MCF 10A (cell line): Measurements from ENCODE around the genes SLC25A3 and ACTR6.

DNA sequence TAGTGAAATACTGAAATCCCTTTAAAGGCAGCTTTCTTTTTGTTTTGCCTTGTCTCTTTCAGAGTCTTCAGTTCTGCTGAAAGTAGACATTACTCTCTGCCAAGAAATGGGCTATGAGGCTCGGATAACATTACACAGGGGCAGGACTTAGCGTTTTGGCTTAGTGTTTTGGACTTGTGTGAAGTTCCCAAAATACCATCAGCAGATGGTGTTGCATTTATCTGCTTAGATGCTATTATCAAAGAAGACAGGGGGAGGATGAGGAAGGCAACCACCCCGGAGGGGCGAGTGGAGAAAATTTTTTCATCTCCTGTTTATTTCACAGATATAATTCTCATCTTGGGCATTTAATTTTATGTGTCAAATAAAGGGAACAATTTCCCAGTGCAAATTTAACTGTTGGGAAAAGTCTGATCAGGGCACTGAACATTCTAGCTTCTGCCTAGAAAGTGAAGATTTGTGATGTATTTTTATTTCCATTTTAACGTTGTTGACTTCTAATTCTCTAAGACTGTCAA lies 88.2 kb upstream of the METAP2 start:
- PRO-cap = bidirectional peak, plus-strand start outside the sequence, minus-strand start at position 510 of the sequence
- RRBS = no CpG with 5 or more reads among the region's 5 CpGs

DNA sequence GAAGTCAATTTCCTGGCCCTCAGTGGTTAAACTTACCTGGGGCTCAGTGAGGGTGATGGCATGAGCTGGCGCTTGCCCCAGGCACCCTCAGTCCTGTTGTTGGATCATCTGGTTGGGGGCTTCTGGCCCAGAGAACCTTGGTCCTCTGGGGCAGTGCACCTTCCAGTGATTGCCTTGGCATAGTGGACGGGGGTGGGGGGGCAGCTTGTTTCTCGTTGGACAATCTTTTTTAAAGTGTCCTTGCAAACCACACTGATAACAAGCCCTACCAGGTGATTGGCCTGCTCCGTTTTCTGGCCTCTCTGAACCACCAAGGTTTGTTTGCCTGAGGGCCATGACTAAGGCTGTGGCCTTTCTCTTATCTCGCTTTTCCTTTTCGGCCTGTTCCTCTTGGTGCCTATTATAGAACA lies 19.2 kb upstream of the METAP2 start:
- PRO-cap = no peak
- RRBS = no CpG with 5 or more reads among the region's 6 CpGs

DNA sequence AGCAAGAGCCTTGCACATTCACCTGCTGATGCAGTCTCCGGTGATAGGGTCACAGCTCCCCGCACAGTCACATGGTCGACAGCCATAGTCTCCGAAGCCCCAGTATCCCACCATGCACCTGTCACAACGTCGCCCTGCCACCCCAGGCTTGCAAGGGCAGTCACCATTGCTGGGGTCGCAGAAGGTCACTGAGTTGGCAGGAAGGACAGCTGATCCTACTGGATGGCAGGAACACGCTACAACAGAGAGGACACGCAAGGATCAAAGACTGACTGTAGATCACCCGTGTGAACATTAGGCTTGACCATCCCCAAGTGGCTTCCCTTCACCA lies 107.1 kb downstream of the NTN4 start:
- PRO-cap = no peak
- RRBS = no CpG with 5 or more reads among the region's 10 CpGs

DNA sequence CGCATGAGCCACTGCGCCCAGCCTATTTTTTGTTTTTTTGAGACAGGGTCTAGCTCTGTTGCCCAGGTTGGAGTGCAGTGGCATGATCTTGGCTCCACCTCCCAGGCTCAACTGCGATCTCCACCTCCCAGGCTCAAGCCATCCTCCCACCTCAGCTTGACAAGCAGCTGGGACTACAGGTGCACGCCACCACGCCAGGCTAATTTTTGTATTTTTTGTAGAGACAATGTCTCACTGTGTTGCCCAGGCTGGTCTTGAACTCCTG lies 1.2 kb downstream of the AMDHD1 start:
- PRO-cap = no peak
- RRBS = no CpG with 5 or more reads among the region's 5 CpGs

DNA sequence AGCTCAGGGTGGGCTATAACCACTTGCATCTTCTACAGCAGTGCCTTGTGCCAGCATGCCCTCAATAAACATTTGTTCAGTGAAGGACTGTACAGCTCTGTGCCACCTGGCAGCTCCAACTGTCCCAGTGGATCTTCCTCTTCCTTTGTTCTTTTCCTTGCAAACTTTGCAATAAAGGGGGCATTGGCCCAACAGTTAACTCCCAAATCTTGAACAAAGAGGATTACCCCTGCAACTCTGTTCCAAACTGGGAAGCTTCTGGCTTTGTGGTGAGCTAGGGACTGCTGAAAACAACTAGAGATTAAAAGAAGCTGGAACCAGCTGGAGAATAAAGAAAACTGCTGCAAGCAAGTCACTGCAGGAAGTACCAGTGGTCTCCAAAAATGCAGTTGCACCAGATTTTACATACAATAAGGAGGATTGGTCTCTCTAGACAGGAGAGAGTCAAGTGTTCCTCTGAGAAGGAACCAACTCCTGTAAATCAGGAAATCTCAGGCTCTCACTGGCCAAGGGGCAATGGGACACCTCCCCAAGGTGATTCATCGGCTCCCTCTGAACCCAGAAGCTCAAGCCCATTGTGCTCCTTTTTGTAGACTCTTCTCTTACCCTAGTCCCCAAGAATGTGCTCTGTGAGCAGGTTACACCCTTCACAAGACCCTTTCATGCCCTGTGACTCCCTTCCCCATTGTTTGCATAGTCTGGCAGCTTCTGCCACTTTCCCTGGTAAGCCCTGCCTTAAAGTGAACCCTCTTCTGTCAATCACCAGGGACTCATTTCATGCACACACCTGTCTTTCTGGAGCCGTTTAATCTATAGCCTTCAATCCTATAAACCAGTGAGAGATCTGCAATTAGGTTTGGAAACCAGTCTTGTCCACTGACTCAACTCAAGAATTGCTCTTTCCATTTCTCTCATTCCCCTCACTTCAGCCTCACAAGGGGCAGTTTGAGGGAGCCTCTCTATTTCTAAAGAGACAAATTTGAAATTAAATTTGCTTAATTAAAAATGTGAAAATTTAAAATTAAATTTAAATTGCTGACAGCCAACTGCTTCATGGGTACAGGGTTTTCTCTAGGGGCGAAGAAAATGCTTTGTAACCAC lies 38.0 kb upstream of the LTA4H start:
- PRO-cap = no peak
- RRBS = no CpG with 5 or more reads among the region's 3 CpGs

- PRO-cap = no peak
- RRBS = no CpG with 5 or more reads among the region's 7 CpGs
Measured at GRCh38 chr12:96104401-96104933, 69.1 kb upstream of the LTA4H start.

DNA sequence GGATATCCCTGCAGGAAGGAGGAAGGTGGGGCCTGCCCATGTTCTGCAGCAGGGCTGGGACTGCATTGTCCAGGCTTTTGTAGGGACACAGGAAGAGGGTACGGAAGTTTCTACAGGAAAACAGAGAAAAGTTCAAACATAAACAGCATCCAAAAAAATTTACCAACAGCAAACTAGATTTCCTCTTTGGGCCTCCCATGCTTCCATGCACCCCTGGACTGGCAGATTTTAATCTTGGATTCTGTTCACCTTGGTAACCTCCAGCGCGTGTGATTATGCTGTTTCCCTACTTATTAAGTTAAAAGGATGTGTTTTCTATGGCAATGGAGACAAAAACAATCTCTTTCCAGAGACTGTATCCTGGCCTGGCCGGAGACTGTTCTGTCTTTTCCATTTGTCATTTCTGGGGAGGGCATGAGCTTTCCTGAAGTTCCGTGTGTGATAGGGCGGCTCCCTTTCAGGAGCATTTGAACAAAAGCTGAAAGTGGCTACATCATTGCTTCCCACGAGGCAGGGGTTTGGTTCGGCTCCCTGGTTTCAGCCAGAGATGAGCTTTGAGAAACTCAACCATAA lies 28.8 kb upstream of the ELK3 start:
- PRO-cap = no peak
- RRBS = no CpG with 5 or more reads among the region's 8 CpGs

DNA sequence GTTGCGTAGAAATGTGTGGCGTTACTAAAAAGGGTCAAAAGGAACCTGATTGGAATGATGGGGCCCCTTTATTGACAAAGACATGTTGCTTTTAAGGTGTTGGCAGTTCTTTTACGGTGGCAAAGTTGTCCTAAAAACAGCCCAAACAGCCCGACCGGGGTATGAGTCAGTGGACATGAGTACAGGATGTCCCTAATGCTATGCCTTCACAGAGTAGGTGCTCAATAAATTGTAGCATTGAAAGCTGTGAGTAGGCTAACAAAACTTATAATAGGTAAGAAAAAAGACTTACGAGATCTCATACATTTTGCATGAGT lies 2.6 kb downstream of the ELK3 start:
- PRO-cap = no peak
- RRBS = no CpG with 5 or more reads among the region's 6 CpGs

GRCh38 chr12:96209933-96211110 lies 16.1 kb downstream of the ELK3 start:
- PRO-cap = no peak
- RRBS = no CpG with 5 or more reads among the region's 24 CpGs

GRCh38 chr12:96297000-96297495 lies 102.9 kb downstream of the ELK3 start:
- PRO-cap = no peak
- RRBS = no CpG with 5 or more reads among the region's 3 CpGs

- PRO-cap = no peak
- RRBS = no CpG with 5 or more reads among the region's 4 CpGs
Measured at GRCh38 chr12:96397885-96398418, 2.3 kb downstream of the CDK17 start.

GRCh38 chr12:96398419-96398776 lies 1.8 kb downstream of the CDK17 start:
- PRO-cap = no peak
- RRBS = no CpG with 5 or more reads among the region's 3 CpGs

DNA sequence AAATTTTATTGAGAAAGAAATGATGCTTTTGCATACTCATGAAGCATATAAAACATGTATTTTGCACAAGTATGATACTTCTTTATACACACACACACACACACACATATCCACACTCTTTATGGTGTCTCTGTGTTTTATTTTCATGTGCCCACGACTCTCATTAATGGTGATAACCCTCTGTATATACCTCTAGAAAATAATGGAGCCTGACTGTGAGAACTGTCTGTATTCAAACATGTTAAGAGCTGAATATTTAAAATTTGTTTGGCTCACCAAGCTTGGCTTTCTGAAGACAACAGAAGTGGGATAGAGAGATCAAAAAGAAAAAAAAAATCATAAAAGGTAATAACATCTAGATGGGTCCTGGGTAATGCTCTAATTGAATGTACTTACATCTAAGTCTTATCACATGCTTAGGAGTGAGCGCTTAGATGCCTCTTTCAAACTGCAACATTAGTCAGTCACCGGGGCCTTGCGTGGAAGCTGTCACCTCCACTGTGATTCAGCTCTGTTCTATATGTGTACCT lies 553.5 kb downstream of the NEDD1 start:
- PRO-cap = no peak
- RRBS = no CpG with 5 or more reads among the region's 4 CpGs

DNA sequence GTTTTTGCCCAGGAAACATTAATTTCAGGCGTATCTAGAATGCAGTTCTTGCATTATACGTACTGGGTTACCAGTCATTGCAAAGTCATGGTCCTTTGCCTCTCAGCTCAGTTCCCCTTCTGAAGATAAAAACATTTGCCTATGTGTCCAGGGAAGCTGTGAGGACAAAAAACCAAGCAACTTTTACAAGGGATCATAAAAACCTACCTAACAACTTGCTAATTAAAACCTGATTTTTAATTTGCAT lies 1.4 kb upstream of the TMPO start:
- PRO-cap = no peak
- RRBS = no CpG with 5 or more reads among the region's 2 CpGs

GRCh38 chr12:98593568-98594670 lies at the start of gene SLC25A3:
Gene SLC25A3 (plus strand): TSS chr12:98593686.
- PRO-cap = bidirectional peak, plus-strand start at chr12:98593686, minus-strand start at chr12:98593486
- RRBS = under 1% methylated on average over 15 of the region's 80 CpGs

GRCh38 chr12:98594813-98595574 lies 1.5 kb downstream of the SLC25A3 start:
- PRO-cap = no peak
- RRBS = no CpG with 5 or more reads among the region's 8 CpGs

DNA sequence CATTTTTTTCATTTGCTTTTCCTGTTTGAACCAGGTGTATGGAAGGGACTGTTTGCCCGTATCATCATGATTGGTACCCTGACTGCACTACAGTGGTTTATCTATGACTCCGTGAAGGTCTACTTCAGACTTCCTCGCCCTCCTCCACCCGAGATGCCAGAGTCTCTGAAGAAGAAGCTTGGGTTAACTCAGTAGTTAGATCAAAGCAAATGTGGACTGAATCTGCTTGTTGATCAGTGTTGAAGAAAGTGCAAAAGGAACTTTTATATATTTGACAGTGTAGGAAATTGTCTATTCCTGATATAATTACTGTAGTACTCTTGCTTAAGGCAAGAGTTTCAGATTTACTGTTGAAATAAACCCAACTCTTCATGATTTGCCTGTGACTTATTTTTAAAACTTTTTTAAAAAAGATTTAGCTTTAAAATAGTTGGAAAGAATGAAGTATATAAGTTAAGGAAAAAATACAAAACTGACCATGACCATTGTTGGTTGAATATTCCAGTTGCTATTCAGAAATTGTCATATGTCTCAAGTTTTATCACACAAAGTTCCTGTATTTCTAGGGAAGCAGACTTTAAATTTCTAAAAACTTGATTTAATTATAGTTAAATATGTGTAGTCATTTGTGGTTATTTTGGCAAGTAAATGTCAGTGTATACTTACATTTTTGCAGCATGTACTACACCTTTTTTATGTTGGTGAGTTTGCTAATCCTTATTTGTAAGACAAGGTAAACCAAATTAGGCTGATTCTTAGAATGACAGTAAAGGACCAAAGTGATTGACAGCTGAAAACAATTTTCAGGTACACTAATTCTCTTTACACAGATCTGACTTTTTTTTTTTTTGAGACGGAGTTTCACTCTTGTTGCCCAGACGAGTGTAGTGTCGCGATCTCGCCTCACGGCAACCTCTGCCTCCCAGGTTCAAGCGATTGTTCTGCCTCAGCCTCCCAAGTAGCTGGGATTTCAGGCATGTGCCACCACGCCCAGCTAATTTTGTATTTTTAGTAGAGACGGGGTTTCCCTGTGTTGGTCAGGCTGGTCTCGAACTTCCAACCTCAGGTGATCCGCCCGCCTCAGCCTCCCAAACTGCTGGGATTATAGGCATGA lies 8.2 kb downstream of the SLC25A3 start:
- PRO-cap = no peak
- RRBS = no CpG with 5 or more reads among the region's 16 CpGs

- PRO-cap = bidirectional peak, plus-strand start at chr12:98644145, minus-strand start at chr12:98644160; bidirectional peak, plus-strand start at chr12:98644210, minus-strand start at chr12:98644181
- RRBS = 12% methylated on average over 7 of the region's 48 CpGs
Measured at GRCh38 chr12:98643822-98644669, 542 bp downstream of the IKBIP start.

DNA sequence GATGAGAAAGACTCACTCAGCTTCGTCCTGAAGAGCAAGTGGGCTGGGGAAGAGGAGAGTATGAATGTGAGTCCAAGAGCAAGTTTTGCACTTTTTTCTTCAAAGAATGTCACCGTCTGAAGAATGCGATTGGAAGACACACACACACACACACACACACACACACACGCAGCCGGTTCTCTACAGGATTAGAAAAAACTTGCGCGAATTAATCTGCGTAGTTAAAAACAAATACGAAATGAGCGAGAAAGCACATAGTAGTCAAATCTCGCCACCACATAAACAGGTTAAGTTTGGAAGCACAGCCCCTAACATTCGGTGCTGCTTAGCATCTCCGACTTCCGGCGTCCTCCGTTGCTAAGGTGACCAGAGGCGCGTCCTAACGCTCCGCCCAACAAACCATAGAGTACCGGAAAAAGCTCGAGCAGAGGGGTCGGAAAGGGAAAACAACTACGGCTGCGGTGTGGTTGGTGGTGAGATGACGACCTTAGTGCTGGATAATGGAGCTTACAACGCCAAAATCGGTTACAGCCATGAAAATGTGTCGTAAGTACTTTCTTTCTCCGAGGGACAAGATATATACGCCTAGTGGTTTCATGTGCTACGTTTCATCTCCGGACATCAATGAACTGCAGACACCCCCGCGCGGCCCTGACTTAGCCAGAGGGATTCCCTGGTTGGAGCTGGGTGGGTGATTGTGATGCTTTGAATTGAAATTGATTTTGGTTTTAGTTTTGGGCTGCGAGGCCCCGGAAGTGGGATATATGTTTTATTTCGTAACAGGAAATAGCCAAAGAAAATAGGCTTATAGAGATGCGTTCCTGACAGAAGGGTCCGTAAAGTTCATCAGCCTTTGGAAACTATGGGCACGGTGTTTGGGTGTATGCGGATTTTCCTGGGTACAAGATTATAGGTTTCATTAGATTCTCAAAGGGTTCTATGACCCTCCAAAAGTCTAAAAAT lies at the start of gene ACTR6:
TSS of gene ACTR6 (plus strand) at position 442 of the 963 bp plus-strand sequence.
- PRO-cap = bidirectional peak, plus-strand start at position 449 of the sequence, minus-strand start at position 356 of the sequence; bidirectional peak, plus-strand start at position 835 of the sequence, minus-strand start at position 707 of the sequence
- RRBS = under 1% methylated on average over 8 of the region's 43 CpGs

DNA sequence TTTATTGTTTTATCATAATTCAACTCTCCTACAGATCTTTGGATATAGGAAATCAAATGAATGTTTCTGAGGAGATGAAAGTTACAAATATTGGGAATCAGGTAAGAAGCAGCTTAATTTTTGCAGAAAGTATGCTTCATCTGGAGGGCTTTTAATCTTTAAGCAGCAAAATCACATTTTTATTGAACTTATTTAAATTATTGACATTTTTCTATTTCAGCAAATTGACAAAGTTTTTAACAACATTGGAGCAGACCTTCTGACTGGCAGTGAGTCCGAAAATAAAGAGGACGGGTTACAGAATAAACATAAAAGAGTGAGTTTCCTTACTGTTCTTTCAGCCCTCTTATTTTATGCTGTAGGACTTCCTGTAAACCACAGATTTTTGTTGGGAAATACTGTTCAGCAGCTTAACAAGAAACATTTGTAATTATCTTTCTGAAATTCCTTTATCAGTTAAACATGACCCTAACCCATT lies 21.2 kb upstream of the SLC17A8 start:
- PRO-cap = no peak
- RRBS = no CpG with 5 or more reads among the region's 2 CpGs